Esophagus muscularis mucosa (tissue), 4 donors: ENCODE measurements around a stretch of chr21.

DNA sequence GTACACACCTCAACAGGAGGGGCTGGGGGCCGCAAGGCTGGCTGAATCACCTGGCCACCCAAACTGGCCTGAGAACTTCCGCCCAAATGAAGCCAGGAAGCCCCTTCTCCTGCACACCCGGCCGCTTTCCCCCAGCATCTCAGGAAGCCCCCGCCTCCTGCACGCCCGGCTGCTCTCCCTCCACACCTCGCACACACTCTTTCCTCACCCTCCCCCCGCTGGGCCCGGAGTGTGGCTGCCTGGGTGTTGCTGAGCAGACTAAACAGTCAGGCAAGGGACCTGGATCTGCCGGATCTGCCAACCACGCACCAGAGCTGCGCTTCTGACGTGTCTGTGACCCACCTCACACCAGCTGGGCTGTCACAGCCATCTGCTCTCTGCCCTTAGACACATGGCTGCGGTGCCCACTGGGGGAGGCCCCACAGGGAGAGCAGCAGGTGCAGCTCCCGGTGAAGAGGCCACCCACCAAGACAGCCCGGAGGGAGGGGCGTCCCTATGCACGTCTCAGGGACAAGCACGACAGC lies 5403.2 kb upstream of the TPTE start:
- PRO-cap: no peak
- RAMPAGE, long total RNA, 4 experiments: no peak in any of the 4 experiments

DNA sequence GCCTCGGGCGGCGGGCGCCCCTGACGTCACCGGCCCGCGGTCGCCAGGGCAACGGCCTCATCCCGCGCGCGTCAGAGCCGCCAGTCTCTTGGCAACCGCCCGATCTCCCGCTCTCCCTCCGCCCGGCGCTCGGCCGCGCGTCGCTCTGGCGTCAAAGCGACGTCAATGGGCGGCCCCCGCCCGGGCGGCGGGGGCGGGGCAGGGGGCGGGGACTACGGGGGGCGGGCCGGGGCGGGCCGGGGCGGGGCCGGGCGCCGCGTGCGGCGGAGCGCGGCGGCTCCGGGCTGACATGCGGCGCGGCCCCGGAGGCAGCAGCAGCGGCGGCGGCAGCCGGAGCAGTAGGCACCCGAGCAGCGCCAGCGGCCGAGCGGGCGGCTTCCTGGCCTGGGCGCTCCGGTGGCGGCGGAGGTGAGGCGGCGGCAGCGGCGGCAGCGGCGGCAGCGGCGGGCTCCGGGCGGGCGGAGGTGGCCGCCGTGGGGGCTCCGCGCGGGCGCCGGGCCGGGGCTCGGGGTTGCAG lies 4410.5 kb upstream of the TPTE start:
- PRO-cap: no peak
- RAMPAGE, long total RNA, 4 experiments: no peak in any of the 4 experiments

- PRO-cap: no peak
- RAMPAGE, long total RNA, 4 experiments: no peak in any of the 4 experiments
Observed at GRCh38 chr21:8815145-8815950, 1706.0 kb upstream of the TPTE start.

- PRO-cap: no peak
- RAMPAGE, long total RNA, 4 experiments: no peak in any of the 4 experiments
Observed at GRCh38 chr21:10342338-10342796, 179.0 kb upstream of the TPTE start.

GRCh38 chr21:14281060-14282016 lies 65.4 kb downstream of the RBM11 start:
- PRO-cap: no peak
- RAMPAGE, long total RNA, 4 experiments: no peak in any of the 4 experiments

DNA sequence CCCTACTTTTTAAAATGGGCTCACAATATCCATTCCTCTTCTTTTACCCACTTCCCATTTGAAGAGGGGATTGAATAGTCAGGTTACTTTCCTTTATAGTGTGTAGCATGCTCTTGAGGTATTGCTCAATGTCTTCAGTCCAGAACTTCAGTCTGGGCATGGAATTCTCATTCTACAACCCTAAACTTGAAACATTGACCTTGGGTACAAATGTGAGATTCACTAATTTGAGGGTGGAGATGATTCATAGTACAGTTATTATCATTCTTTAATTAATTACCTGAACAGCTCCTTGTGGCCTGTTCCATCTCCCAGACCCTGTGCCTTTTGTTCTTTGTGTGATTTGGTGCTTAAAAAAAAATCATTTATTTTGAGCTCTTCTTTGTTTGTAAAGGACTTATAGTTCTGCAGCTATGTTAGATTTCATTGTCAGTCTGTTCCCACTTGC lies 75.2 kb upstream of the HSPA13 start:
- PRO-cap: no peak
- RAMPAGE, long total RNA, 4 experiments: no peak in any of the 4 experiments

GRCh38 chr21:14517716-14518783 lies 28.1 kb downstream of the SAMSN1 start:
- PRO-cap: no peak
- RAMPAGE, long total RNA, 4 experiments: no peak in any of the 4 experiments

DNA sequence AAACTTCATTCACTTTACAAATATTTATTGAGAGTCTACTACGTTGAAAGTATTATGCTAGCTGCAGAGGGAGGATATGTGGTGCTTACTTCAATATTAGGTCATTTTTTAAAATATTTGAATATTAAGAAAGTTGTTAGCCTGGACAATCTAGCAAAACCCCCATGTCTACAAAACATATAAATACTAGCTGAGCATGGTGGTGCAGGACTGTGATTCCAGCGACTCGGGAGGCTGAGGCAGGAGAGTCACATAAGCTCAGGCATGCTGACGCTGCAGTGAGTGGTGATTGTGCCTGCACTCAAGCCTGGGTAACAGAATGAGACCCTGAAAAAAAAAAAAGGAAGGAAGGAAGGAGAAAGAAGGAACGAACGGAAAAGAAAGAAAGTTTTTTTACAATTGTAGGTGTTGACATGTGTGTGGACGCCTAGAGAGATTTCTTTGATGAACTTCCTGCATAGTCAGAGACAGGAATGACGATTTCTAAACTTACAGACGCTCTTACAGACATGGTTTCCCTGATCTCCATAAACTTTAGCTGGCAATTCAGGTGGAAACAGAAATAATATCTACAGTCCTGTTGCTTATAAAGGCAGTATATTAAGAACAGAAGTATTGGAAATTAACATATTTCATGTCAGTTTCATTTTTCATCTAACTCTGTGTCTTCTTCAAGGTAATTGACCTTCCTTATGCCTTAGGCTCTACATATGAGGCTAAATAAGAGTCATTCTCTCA lies 4.3 kb downstream of the SAMSN1 start:
- PRO-cap: no peak
- RAMPAGE, long total RNA, 4 experiments: no peak in any of the 4 experiments

GRCh38 chr21:14543861-14544643 lies 2.1 kb downstream of the SAMSN1 start:
- PRO-cap: no peak
- RAMPAGE, long total RNA, 4 experiments: no peak in any of the 4 experiments

GRCh38 chr21:14550079-14550675 lies 4.1 kb upstream of the SAMSN1 start:
- PRO-cap: no peak
- RAMPAGE, long total RNA, 4 experiments: no peak in any of the 4 experiments

DNA sequence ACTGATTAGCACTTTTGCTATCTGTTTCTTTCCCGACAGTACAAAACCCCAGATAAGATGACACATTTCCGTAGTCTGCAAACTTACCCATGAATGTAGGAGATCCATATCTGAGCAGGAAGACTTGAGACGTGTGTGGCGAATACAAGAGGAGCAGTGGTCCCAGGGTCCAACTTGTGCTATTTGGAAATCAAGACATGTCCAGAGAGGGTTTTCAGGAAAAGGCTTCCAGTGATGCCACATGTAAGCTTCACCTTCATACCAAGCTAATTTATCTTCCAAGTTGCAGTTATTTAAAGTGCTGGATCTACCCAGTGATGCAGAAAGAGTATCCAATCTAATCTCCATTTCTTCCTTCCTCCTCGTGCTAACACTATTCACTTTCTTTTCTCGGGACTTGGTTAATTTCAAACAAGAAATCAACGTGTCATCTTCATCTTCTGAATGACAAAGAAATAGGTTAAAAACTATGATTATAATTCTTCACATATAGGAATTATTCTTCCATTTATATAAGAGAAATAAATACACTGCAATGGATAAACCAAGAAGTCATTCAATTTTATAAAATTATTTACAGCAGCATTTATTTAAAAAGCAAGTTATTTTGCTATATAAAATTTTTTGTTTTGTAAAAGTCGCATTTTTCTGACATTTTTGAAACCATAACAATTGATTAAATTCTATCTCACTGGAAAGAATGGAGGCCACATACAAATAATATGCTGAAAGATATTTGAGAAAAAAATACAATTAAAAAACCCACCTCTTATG lies 36.1 kb upstream of the SAMSN1 start:
- PRO-cap: no peak
- RAMPAGE, long total RNA, 4 experiments: no peak in any of the 4 experiments

DNA sequence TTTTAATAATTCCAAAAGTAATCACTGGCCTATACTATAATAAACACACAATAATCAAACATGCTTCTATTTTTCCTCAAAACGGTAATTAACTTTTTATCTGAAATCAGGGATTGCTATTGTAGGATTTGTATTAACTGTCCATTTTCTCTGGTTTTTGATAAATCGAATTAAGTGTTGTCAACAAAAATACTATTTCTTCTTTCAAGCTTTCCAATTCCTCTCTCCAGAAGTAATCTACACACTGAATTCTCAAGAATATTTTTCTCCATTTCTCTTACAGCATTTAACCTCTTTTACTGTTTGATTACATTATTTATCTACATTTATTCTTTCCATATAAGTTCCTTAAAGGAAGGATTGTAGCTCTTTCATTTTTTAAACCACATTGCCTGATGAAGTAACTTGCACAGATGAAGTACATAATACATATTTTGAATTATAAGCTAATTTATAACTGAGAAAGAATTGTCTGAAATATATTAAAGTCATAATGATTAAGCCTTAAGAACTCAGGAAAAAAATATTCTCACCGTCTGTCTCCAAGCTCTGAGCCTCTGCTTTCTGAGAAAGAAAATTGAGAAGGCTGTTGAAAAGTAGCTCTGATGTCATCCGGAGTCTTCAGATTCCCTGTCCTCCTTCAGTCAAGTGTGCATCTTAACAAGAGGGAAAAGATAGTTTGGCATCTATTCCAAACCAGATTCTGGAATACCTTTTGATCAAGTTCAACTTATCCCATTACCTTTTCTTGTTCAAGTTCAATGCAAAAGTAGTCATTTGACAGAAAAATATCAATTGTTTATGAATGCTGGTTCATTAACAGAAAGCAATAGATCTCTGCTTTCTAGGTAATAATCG lies 50.8 kb downstream of the NRIP1 start:
- PRO-cap: no peak
- RAMPAGE, long total RNA, 4 experiments: no peak in any of the 4 experiments

- PRO-cap: no peak
- RAMPAGE, long total RNA, 4 experiments: no peak in any of the 4 experiments
Observed at GRCh38 chr21:15027761-15028636, 36.8 kb downstream of the NRIP1 start.

DNA sequence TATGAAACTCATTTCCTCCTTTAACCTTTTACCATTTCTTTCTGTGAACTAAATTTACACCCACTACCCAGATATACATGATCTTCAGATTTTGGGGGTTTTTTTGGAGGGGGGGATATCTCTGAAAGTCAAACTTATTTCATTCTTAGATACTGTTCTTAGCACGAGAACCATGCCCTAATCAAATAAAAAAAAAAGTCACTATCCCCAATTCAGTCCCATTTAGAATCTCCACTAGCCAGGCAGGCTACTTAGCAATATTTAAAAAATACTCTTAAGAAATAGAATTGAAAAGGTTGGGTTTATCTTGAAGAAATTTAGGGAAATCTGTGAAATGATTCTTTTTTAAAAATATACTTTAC lies 28.3 kb downstream of the NRIP1 start:
- PRO-cap: no peak
- RAMPAGE, long total RNA, 4 experiments: no peak in any of the 4 experiments

DNA sequence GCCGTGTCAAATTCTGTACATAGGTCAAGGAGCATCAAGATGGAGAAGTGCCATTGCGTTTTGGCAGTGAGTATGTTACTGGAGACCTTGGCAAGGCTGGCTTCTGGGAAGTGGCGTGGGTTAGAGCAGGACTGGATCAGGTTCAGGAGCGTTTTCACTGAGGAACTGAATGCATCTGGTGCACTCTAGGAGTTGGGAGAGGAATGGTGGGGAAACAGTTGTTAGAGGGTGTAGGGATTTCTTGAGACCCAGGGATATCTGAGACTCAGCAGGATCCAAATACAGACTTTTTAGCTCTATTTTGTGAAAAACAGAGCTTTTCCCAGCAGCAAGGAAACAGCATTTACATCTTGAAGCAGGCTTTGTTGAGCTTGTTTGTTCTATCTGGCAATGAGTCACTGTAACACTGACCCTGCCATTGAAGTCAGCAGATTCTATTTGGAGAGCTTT lies 56.8 kb upstream of the NRIP1 start:
- PRO-cap: no peak
- RAMPAGE, long total RNA, 4 experiments: no peak in any of the 4 experiments

GRCh38 chr21:15730816-15731215 lies 1.0 kb downstream of the USP25 start:
- PRO-cap: unidirectional peak, minus-strand start at chr21:15730919
- RAMPAGE, long total RNA, 4 experiments: no peak in any of the 4 experiments

DNA sequence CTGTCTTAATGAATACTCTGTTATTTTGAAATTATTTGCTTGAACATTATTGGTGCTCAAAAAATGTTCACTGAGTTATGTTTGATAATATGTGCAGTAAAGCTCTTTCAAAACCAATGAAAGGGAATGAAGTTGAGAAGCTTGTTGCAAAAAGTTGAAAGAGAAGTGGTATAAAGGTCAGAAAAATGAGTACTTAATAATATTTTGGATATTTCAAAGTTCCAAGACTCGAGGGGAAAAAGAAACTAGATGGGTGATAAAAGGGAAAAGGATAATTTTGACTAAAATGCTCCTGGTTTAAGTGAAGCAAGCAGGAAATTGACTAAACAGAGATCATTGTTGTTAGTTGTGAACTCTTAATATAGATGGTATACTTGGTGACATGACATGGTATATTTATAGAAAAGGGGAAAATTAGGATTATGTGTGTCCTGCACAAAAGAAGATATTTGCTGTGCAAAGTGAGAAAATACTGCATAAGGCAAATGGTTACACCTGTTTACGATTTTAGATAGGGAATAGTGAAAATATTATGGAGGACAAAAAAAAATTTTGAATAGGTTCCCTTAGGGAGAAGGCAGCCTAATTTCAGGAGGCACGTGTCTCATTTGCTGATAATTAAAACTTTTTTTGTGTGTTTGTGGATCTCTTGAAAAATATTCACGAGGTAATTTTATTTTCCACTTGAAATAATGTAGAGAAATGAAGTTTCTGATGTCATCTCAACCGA lies 37.8 kb downstream of the USP25 start:
- PRO-cap: no peak
- RAMPAGE, long total RNA, 4 experiments: no peak in any of the 4 experiments

GRCh38 chr21:16078809-16079056 lies 349.0 kb downstream of the USP25 start:
- PRO-cap: no peak
- RAMPAGE, long total RNA, 4 experiments: no peak in any of the 4 experiments

- PRO-cap: no peak
- RAMPAGE, long total RNA, 4 experiments: no peak in any of the 4 experiments
Observed at GRCh38 chr21:16241047-16241568, 511.3 kb downstream of the USP25 start.

DNA sequence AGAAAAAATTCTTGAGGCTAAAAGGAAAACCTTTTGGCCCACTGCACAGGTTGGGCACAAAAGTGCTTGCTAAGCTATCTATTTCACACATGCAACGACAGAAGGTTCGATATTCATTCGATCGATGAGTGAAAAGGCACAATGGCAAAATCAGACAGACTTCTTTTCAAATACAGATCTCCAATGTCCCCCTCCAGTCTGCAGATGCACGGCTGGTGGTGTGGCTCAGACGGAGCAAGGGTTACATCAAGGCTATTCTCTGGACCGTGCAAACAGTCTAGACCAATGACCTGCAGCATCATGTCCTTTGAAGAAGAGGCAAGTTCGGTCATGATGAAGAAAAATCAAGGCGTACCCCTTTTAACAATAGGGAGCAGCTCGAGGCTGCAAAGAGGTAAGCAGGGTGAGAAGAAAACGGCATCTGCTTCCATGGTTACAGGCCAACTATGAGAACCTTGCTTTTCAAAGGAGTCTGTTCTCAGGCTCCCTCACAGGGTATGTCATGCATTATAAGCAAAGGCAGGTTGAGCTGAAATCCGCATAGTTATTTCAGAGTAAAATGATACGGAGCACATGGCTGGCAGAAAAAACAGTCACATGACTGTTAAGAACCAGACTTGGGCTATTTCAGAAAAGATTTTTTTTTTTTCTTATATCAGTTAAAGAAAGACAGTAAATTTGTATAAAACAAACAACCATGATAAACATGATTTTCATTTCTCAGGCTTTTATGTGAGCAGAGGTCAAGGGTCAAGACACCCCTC lies 579.8 kb downstream of the USP25 start:
- PRO-cap: no peak
- RAMPAGE, long total RNA, 4 experiments: no peak in any of the 4 experiments